Epithelial cell of alveolus of lung (primary cell): ENCODE data around the gene ANKMY1.

GRCh38 chr2:238459067-238459552 is 32.4 kb downstream of the ASB1 start:
- RAMPAGE, long total RNA, result no peak
- RRBS, result no CpG with 5 or more reads among the region's 8 CpGs

DNA sequence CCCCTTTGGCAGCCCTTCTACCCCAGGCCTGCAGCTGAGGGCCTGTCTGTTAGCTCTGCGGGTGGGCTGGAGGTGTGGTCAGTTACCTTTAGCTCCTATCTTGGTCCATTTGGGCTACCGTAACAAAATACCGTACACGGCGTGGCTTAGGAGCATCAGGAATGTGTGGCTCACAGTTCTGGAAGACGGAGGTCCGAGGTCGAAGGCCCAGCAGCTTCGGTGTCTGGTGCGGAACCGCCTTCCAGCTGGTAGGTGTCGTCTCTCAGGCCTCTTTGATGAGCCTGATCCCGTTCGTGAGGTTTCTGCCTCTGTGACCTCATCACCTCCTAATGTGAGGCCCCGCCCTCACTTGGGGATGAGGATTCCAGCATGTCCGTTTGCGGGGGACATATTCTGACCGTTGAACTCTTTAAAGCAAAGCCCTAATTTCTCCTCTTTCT is 127.7 kb downstream of the ASB1 start:
- RAMPAGE, long total RNA, result no peak
- RRBS, result no CpG with 5 or more reads among the region's 18 CpGs

DNA sequence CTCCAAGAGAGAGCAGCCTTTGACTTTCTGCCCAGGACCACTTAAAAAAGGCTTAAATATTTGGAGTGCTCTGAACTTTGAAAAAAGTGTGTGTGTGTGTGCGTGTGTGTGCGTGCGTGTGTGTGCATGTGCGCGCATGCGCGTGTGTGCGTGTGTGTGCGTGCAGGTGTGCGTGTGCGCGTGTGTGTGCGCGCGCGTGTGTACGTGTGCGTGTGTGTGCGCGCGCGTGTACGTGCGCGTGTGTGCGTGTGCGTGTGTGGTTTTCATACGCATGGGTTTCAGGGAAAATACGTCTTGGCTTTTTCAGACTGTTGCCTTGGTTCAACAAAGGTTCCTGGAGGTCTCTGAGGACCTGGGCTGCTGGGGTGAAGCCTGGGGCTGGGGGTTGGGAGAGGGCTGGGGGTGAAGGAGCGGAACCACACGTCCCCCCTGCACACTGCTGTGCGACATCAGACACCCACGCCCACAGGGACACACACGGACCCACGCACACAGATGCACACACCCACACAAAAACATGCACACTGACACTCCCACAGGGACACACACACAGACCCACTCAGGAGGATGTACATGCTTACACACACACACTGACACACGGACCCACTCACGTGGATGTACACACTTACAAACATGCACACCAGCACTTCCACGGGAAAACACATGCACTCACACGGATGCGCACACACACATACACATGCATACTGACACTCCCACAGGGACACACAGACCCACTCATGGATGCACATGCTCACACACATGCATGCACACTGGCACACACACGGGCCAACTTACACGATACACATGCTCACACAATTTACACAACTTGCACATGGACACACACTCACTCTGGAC is 58.1 kb downstream of the TWIST2 start:
- RAMPAGE, long total RNA, result no peak
- RRBS, result no CpG with 5 or more reads among the region's 42 CpGs

- RAMPAGE, long total RNA, result no peak
- RRBS, result no CpG with 5 or more reads among the region's 8 CpGs
Observed at GRCh38 chr2:238967994-238968359, 120.1 kb downstream of the TWIST2 start.

- RAMPAGE, long total RNA, result no peak
- RRBS, result no CpG with 5 or more reads among the region's 29 CpGs
Observed at GRCh38 chr2:239075662-239076504, 228.0 kb downstream of the TWIST2 start.

- RAMPAGE, long total RNA, result no peak
- RRBS, result 94% methylated on average over 5 of the region's 20 CpGs
Observed at GRCh38 chr2:239162033-239162684, 238.7 kb downstream of the HDAC4 start.

DNA sequence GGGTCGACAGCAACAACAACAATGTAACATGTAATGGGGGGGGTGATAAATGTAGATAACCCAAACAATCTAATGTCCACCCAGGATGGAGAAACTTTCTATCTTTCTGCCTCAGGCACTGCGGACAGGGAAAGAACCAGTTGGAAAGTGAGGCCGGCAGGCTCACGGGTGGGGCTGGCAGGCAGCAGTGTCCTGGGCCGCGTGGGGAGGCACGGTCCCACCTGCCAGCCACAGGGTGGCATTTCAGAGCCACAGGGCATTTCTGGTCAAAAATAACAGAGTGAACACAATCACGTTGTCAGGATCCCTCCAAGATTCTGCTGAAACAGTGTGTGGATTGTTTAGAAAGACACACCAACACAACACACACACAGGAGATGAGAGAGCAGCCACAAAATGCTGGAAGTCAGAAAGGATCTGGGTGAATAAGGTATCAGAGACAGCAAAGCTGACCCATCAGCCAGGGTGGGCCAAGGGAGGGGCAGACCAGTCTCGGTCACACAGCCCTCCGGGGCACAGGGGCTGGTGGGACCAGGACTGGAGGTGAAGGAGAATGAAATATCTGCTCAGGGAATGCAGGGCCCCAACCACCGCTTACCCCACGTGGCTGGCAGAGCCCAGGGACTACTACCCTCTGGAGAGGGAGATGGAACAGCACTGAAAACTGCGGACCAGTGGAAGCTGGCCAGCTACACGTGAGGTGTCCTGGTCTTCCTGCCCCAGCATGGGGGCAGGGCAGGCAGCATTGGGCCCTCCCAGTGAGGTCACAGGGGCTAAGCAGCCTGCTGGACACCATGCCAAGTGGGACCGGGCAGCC is 174.0 kb downstream of the HDAC4 start:
- RAMPAGE, long total RNA, result no peak
- RRBS, result no CpG with 5 or more reads among the region's 15 CpGs

GRCh38 chr2:239326564-239327356 is 74.1 kb downstream of the HDAC4 start:
- RAMPAGE, long total RNA, result no peak
- RRBS, result no CpG with 5 or more reads among the region's 15 CpGs

GRCh38 chr2:239352060-239352990 is 48.5 kb downstream of the HDAC4 start:
- RAMPAGE, long total RNA, result no peak
- RRBS, result over 99% methylated on average over 7 of the region's 21 CpGs

- RAMPAGE, long total RNA, result no peak
- RRBS, result no CpG with 5 or more reads among the region's 5 CpGs
Observed at GRCh38 chr2:239444306-239444605, 43.4 kb upstream of the HDAC4 start.

GRCh38 chr2:239606052-239606434 is 205.2 kb upstream of the HDAC4 start:
- RAMPAGE, long total RNA, result no peak
- RRBS, result no CpG with 5 or more reads among the region's 4 CpGs

DNA sequence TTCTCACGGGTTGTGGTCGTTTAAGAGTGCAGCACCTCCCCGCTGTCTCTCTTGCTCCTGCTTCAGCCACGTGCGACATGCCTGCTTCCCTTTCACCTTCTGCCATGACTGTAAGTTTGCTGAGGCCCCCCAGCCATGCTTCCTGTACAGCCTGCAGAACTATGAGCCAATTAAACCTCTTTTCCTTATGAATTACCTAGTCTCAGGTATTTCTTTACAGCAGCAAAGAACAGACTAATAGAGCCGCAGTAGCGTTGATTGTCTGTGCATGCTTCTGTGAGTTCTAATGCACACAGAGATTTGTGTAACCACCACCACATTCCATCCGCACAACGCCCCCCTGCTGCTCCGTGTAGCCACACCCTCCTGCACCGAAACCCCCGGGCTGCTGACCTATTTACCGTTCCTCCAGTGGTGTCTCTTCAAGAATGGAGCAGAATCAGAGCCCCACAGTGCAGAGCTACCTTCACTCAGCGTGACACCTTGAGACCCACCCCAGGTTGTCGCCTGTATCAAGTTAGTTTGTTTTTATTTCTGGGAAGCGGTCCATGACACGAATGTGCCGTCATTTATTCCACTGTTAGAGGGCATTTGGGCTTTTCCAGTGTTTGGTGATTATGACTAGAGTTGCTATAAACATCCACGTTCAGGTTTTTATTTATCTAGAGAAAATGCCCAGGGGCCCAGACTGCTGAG is 267.0 kb downstream of the NDUFA10 start:
- RAMPAGE, long total RNA, result no peak
- RRBS, result no CpG with 5 or more reads among the region's 19 CpGs

GRCh38 chr2:239954195-239954726 is 70.9 kb downstream of the NDUFA10 start:
- RAMPAGE, long total RNA, result no peak
- RRBS, result no CpG with 5 or more reads among the region's 8 CpGs

DNA sequence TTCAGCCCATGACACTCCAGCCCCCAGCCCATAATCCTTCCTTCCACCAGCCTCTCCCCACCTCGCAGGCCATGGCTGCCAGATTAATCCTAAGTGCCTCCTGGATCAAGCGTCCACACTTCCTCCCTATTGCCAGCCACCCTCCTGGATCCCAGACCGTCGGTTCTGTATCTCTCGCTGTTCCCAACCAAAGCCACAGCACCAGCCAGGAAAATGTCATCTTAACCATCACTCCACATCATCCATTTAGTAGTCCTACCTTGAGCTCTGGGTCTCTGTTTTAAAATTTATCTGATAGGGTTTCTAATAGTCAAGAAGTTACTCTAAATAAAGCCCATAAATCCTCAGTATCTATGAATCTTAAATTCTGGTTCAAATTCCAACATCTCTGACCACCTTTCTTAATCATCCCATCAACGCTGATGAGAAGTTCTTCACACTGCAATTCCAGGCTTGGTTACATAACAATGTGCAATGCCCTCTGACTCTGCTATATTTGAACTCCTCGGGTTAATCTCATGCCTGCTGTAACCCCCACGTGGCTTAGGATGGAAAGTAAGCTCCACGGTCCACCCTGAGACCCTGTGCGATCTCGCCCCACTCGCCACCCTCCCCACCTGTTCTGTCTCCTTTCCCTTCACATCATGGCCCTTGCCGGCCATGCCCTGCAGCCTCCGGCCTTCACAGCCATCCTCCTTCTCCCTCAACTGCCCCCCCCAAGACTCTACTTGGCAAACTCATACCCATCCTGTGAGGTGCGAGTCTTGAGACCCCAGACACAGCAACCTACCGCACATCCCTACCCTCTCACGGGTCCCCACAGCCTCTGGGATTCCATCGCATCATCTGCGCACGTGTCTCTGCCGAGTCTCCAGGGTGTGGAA is 49.2 kb downstream of the NDUFA10 start:
- RAMPAGE, long total RNA, result no peak
- RRBS, result no CpG with 5 or more reads among the region's 21 CpGs

DNA sequence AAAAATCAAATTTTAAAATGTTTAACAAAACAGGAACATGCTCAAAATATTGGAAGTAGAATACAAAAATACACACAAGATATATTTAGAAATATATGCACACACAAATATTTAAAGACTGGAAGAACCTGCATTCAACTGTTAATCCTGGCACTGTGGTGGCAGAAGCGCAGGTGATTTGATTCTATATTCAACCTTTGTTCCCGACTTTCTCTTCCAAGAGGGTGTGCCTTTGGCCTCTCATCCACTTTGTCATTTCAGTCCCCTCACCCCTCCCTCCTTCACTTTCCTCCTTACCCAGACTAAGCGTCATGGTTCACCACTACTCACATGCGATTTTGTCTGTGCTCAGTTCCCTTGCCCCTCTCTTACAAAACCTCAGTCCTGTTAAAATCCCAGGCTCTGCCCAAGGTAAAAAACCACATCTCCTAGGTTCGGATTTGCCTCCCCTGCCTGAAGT is 27.2 kb downstream of the NDUFA10 start:
- RAMPAGE, long total RNA, result no peak
- RRBS, result no CpG with 5 or more reads among the region's 5 CpGs

GRCh38 chr2:240033341-240033640 is 3.1 kb upstream of the OR6B2 start:
- RAMPAGE, long total RNA, result no peak
- RRBS, result no CpG with 5 or more reads among the region's 5 CpGs

- RAMPAGE, long total RNA, result no peak
- RRBS, result 12% methylated on average over 3 of the region's 24 CpGs
Observed at GRCh38 chr2:240369514-240370673, 65.6 kb upstream of the GPC1 start.

- RAMPAGE, long total RNA, result no peak
- RRBS, result 2% methylated on average over 9 of the region's 23 CpGs
Observed at GRCh38 chr2:240434589-240435103, 817 bp upstream of the GPC1 start.

GRCh38 chr2:240557188-240558365 is at the start of gene ANKMY1:
ANKMY1 (minus strand) TSS chr2:240557988.
- RAMPAGE, long total RNA, result no peak
- RRBS, result 8% methylated on average over 32 of the region's 105 CpGs

DNA sequence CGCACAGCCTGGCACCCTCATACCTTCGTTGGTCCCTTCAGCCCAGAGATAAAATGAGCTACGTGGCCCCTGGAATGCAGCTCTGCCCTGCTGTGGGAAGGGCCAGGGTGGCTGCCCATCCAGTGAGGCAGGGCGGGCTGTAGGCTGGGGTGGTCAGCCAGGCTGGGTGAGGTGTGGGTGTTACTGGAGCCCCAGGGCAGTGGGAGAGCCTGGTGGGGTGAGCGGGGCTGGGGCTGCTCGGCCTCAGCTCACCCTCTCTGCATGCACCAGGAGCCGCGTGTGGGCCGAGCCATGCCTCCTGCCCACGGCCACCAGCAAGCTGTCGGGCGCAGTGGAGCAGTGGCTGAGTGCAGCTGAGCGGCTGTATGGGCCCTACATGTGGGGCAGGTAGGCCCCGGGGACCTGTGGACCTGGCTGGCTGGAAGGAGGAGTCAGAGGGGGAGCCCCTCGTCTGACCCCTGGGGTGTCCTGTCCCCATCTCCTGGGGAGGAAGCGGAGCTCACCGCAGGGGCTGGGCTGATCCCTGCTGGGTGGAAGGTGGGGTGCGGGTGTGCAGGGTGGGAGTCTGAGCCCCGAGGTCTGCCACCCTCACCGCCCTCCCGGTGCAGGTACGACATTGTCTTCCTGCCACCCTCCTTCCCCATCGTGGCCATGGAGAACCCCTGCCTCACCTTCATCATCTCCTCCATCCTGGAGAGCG is 5.4 kb downstream of the RNPEPL1 start:
- RAMPAGE, long total RNA, result no peak
- RRBS, result no CpG with 5 or more reads among the region's 24 CpGs